Thoracic aorta (tissue), 1 donor: ENCODE measurements around a stretch of chr5.

DNA sequence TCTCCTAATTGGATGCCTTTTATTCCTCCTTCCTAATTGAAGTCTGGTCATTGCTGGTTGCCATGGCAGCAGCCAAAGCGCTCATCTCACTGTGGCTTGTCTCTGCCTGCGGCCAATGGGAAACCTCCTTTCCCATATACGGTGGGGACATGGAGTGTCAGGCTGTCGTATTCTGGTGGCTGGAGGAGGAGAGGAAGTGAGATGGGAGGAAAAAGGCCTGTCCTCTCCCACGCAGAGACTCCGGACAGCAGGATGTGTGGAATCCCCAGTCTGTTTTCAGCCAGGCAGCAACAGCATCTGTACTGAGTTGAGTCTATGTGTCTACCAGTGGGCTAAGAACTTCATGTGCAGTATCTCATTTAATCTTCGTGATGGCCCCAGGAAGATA lies 52.1 kb upstream of the RARS1 start:
- RAMPAGE, long total RNA, result no peak

DNA sequence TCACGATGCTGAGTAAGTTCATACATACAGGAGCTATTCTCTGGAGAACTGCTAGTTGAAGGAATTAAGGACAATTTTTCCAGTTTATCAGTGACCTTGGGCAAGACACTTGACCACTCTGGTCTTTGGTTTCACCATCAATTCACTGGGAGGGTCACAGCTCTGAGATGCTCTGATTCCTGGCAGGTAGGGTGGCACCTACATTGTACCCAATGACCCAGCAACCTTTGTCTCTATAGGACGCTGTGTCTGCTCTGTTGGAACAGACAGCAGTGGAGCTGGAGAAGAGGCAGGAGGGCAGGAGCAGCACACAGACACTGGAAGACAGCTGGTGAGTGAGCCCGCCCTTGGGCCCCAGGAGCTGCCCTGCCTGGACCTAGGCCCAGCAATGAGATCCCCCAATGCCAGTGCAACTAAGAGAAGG lies 42.0 kb upstream of the RARS1 start:
- RAMPAGE, long total RNA, result no peak

DNA sequence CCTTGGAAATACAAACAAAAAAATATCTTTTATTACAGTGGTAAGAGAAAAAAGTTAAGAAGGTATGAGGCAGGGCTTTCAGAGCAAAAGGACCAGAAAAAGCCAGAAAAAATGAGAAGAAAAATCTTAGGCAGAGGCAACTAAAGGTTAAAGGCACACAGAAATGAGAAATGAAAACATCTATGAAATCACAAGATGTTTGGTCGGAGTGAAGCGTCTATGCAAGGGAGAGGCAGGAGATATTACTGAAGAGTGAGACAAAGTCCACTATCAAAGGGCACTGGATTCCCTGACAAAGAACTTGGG lies 17.0 kb downstream of the PANK3 start:
- RAMPAGE, long total RNA, result no peak

DNA sequence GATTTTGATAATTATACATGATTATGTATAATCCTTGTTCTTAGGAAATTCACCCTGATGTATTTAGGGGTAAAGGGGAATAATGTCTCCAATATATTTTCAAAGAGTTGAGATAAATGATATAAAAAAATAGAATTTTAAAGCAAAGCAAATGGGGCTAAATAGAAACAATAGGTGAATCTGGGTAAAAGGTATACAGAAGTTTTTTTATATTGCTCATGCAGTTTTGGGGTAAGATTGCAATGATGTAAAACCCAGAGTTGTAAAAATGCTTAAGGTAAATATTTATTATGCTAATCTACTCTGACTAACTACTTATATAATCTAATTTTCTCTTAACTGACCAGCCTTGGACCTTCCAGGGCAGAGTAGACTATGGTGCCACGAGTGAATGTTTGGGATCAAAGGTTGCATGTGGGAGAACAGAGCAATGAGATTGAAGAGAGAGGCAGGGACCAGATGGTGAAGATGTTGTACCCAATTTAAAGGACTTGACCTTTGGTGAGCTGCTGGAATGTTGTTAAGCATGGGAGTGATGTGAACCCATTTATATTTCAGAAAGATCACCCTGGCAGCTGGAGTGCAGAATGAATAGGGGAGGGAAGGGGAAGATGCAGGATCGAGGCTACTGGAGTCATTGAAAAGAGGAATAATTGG lies 34.8 kb upstream of the PANK3 start:
- RAMPAGE, long total RNA, result no peak

GRCh38 chr5:168806148-168806834 lies 227.1 kb upstream of the PANK3 start:
- RAMPAGE, long total RNA, result no peak

GRCh38 chr5:168819059-168819265 lies 239.8 kb upstream of the PANK3 start:
- RAMPAGE, long total RNA, result no peak

GRCh38 chr5:168844464-168844968 lies 265.3 kb upstream of the PANK3 start:
- RAMPAGE, long total RNA, result no peak

DNA sequence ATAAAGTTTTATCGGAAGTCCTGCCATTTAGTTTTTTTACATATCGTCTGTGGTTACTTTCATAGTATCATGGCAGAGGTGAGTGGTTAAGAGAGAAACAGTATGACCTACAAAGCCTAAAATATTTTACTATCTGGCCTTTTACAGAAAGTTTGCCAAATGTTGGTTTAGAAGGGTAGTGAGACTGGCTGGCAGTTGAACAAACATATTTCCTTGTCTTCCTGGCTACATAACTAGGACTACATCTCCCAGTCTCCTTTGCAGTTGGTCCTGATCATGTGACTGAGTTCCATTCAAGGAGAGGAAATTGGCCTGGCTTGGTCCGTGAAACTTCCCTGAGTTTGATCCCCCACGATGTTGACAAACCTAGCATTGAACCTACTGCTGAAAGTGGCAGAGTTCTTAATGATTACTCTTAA lies 280.9 kb downstream of the SLIT3 start:
- RAMPAGE, long total RNA, result no peak

- RAMPAGE, long total RNA, result no peak
These were observed 276.5 kb downstream of the SLIT3 start for GRCh38 chr5:169024294-169024934.

GRCh38 chr5:169047206-169048043 lies 253.5 kb downstream of the SLIT3 start:
- RAMPAGE, long total RNA, result no peak

- RAMPAGE, long total RNA, result no peak
These were observed 183.4 kb downstream of the SLIT3 start for GRCh38 chr5:169117533-169117950.

DNA sequence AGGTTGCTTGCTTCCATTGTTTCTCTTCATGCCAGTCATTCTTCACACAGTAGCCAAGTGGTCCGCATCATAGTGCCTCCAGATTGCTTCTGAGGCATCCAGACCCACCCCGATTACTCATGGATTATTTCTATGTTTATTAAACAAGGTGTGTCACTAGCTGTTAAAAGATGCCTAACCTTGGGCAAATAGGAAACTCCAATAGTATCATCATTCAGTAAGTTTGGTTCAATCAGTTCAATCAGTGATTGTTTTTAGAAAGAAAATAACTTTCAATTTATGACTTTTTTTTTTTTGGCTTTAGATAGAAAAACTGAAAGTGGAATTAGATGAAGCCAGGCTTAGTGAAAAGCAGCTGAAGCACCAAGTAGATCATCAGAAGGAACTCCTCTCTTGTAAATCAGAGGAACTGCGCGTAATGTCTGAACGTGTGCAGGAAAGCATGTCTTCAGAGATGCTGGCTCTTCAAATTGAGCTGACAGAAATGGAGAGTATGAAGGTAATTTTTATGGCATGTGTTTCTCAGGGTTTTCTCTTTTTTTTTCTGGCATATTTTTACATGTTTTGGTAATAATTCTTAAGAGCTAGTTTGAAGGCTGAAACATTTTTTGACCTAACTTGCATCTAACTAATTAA lies 9.6 kb downstream of the SPDL1 start:
- RAMPAGE, long total RNA, result no peak

GRCh38 chr5:170238276-170238999 lies 5.7 kb downstream of the C5orf58 start:
- RAMPAGE, long total RNA, result no peak

DNA sequence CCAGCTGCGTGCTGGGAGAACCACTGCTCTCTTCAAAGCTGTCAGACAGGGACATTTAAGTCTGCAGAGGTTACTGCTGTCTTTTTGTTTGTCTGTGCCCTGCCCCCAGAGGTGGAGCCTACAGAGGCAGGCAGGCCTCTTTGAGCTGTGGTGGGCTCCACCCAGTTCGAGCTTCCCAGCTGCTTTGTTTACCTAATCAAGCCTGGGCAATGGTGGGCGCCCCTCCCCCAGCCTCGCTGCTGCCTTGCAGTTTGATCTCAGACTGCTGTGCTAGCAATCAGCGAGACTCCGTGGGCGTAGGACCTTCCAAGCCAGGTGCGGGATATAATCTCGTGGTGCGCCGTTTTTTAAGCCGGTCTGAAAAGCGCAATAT lies 12.3 kb downstream of the C5orf58 start:
- RAMPAGE, long total RNA, result no peak

- RAMPAGE, long total RNA, result no peak
These were observed 18.9 kb downstream of the LCP2 start for GRCh38 chr5:170278348-170279383.

DNA sequence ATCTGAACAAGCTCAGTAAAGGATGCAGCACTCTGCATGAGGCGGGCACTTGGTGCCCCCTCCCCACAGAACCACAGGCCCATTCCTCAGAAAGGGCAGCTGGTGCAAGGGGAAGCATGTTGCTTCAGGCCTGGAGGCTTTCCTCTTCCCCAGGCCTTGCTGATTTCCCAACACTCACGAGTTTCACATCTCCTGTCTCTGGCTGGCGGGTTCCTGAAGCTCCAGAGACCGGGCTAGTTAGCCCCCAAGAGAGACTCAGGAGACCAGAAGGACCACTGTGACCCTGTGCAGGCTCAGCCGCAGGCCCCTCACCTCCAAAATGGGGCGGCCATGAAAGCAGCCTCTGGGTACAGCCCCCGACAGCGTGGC lies 3.1 kb upstream of the LCP2 start:
- RAMPAGE, long total RNA, result no peak

- RAMPAGE, long total RNA, result no peak
These were observed 32.5 kb upstream of the LCP2 start for GRCh38 chr5:170330190-170330434.

DNA sequence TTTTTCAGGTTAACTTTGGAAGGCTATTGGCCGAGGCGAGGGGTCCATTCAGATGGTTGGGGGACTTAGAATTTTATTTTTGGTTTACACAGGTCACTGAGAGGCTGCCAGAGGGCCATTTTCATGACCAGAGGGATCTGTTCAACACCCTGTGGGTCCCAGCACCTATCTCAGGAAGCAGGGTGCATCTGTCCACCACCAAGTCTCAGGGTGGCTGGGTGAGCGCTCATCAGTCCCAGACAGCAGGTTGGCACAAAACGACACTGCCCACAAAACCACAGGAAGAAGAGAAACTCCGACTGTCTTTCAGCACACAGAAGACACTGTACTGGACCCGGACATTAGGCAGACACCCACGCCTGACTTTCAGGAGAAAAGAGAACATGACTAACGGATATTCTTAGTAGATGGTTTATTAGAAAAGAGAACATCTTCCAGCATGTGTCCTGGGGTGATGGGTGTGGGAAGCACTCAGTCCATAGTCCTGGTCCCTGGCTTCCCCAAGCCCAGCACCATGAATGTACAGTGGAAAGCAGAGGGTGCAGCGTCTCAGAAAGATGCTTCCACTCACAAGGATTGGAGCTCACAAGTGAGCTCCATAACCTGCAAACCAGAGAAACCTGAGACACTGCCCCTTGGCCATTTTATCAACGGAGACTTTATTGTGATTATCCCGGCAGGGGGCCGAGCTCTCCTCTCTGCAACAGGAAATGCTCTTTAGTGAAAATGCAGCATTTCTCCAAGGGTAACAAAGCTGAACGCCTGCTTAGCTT lies 35.7 kb upstream of the LCP2 start:
- RAMPAGE, long total RNA, result no peak

DNA sequence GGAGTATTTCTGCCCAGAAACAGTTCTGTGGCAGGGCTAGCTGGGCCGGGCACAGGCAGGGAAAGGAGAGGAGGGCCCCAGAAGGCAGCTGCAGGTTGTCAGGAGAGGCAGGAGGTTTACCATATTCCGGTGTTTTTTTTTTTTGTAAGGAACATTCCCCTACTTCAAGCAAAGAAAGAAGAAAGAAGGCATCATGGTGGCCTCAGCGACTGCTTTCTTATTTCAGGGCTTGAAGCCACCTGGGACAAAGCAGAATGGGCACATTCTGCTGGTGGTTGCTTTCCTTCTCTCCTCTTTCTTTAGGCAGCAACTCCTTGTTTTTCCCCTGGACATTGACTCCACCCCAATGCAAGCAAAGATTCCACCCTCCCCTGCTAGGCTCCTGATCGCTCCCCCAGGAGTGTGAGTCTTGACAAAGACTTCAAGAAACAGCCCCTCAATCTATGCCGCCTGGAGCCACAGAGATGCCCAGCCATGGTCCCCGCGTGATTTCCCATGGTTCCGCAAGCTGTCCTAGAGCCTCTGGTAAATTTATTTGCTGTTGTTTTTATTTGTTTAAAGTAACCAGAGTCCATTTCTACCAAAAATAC lies 2.5 kb downstream of the KCNMB1 start:
- RAMPAGE, long total RNA, result no peak

GRCh38 chr5:170755630-170756618 lies 27.6 kb upstream of the GABRP start:
- RAMPAGE, long total RNA, result no peak